Hair follicular keratinocyte (primary cell): ENCODE measurements around the genes SLC15A4, RAN, SFSWAP and PUS1.

DNA sequence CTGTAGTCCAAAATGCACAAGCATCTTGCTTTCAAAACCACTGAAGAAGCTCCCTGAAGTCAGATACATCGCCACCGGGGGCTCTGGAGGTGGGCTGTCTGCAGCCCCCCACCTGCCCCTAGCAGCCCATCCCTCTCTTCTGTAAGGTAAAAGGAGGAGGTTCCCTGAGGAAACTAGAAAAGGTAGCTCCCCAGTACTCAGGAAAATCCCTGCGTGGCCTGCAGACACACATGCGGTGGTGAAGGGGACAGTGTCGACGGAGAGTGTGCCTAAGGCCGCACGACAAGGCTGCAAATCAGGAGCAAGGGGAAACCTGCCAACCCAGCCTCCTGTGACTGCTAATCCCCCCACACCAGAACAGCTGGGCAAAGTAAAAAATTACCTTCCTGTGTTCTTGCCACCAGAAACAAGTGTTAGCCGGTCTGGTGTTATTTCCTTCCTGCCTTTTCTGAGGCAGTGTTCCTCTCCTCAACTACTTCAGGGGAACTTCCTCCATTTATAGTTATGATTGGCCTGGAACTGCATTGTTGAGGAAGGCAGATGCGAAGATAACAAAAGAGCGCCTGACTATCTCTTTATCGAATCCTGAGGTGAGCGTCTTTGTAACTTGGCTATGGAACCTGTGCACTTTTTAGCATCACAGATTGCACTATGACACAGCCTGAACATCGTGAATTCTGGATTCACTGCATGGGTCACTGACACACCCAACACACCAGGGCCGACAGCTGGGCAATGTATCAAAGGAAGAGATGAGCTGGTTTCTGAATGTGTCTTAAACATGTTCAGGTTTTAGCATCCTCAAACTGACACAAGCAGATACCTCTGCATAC lies 29.1 kb downstream of the SLC15A4 start:
- RAMPAGE, long total RNA = no peak

GRCh38 chr12:128796369-128797096 lies 27.2 kb downstream of the SLC15A4 start:
- RAMPAGE, long total RNA = no peak

DNA sequence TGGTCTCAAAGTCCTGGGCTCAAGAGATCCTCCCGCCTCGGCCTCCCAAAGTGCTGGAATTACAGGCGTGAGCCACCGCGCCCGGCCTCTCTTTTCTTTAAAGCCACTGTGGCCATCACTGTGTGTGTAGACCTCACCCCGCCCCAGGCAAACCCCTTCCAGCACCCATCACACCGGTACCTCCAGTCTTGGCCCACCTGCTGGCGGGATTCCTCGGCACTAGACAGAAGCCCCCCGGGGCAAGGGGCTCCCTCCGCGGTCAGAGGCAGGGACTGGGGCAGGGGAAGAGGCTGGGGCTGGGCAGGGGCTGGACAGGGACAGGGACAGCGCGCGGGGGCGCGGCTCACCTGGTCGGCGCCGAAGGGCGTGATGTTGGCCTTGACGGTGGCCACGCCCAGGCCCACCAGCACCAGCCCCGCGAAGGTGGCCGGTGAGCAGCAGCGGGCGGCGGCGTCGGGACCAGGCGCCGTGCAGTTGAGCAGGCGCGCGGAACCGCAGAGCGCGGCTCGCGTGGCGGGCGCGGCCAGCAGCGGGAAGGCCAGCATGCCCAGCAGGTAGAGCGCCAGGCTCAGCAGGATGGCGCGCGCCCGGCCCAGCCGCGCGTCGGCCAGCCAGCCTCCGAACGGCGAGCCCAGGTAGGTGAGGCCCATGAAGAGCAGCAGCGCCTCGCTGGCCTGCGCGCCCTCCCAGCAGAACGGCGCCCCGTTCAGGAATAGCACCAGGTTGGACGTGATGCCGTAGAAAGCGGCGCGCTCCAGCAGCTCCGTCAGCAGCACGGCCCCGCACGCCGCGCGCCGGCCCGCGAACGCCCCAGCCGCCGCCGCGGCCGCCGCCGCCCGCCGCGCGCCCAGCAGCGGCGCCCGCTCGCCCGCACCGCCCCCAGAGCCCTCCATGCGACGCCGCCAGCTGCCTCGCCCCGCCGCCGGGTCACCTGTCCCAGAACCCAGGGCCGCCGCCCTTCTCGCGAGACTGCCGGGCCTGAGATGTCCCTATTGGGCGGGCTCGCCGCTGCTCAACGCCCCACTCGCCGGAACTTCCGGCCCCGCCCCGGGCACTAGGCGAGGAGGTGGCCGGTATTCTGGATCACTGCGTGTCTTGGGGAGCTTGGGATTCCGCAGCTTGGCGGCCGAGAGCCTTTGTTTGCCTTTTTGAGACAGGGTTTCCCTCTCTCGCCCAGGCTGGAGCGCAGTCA lies at the start of gene SLC15A4:
SLC15A4 (minus strand) TSS at position 908 of the 1,192 bp plus-strand sequence.
- RAMPAGE, long total RNA = no peak

GRCh38 chr12:128870272-128870471 lies 16.9 kb downstream of the GLT1D1 start:
- RAMPAGE, long total RNA = no peak

GRCh38 chr12:129381775-129382084 lies 522.1 kb downstream of the TMEM132D start:
- RAMPAGE, long total RNA = no peak

- RAMPAGE, long total RNA = no peak
Measured at GRCh38 chr12:129821121-129821503, 82.7 kb downstream of the TMEM132D start.

- RAMPAGE, long total RNA = no peak
Measured at GRCh38 chr12:130086480-130087050, 75.7 kb upstream of the FZD10 start.

- RAMPAGE, long total RNA = no peak
Measured at GRCh38 chr12:130104507-130104924, 57.7 kb upstream of the FZD10 start.

- RAMPAGE, long total RNA = no peak
Measured at GRCh38 chr12:130801119-130801357, 38.0 kb downstream of the STX2 start.

DNA sequence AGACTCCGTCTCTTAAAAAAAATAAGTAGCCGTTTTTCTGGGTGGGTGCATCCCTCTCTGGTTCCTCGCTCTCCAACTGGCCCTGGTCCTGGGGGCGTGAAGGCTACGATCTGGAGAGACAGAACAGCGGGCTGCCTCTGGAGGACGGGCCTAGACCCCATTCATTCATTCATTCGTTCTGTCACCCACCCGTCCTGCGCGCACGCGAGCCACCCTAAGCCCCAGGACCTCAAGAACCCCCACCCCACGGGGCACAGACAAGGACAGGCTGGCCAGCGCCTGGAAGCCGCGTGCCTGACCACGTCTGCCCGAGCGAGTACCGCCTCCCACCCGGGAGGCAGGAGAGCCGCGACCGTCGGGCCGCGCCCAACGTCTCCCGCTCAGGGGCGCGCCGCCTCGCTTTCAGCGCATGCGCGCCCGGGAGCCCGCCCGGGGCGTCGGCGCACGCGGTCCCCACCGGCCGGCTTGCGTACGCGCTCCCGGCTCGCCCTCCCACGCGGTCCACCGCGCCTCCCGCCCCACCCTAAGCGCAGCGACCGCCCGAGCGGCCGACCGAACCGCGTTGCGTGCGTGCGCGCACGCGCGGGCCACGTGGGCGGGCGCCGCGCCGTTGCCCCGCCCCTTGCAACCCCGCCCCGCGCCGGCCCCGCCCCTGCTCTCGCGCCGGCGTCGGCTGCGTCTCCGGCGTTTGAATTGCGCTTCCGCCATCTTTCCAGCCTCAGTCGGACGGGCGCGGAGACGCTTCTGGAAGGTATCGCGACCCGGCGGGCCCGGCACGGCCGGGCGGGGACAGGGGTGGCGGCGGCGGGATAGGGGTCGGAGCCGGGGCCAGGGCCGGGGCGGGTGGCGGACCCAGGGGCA lies at the start of gene RAN:
RAN (plus strand) TSS at position 691 of the 861 bp plus-strand sequence.
- RAMPAGE, long total RNA = start-site peak on the plus strand centred at position 698 of the sequence, 87 bp wide, 1,219 and 388 reads in 2 replicates

DNA sequence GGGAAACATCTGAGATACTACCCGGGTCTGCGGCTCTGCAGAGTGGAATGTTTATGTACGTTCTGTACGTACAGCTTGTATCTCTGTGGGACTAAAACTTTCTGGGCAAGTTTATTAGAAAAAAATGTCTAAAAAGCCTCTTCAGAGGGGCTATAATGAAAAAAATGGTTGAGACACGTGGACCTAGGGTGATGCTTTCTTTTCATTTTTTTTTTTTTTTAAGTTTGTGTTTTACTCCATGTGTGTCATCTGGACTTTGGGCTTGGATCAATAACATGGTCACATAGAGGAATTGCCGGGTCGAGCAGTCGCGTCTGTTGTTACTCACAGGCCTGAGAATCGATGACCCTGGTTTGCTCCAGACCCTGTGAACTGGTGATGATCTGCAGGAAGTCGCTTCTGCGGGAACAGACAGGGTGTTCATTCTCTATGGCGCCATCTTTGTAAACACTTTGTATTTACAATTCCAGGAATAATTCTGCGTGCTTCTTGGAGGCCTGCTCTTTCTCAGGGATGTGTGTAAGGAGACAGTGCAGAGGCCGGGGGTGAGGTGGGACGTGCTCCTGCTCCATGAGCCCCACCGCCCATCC lies 58.5 kb downstream of the ADGRD1 start:
- RAMPAGE, long total RNA = no peak

GRCh38 chr12:131367485-131367920 lies 343.4 kb upstream of the SFSWAP start:
- RAMPAGE, long total RNA = no peak

DNA sequence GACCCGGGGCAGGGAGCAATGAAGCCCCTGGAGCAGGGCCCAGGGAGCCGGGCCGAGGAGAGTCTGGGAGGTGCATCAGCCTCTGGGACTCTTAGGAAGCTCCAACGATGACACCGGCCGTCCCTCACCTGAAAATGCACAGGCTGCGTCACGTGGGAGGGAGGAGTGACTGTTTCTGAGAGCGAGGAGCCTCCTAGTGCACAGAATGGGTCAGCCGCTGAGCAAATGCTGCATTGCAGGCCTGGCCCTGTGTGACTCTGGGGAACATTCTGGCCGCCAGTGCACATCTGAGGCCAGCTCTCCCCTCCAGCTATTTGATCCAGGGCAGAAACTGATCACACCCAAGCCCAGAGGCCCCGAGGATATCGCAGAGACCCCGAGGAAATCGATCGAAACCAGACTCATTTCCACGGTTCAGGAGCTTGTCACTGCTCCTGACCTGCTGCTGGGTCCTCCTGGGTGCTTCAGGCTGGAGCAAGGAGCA lies 236.5 kb upstream of the SFSWAP start:
- RAMPAGE, long total RNA = no peak

GRCh38 chr12:131710938-131712022 lies at the start of gene SFSWAP:
TSS of gene SFSWAP (plus strand) at chr12:131711090.
- RAMPAGE, long total RNA = no peak

GRCh38 chr12:131756361-131756699 lies 45.4 kb downstream of the SFSWAP start:
- RAMPAGE, long total RNA = no peak

DNA sequence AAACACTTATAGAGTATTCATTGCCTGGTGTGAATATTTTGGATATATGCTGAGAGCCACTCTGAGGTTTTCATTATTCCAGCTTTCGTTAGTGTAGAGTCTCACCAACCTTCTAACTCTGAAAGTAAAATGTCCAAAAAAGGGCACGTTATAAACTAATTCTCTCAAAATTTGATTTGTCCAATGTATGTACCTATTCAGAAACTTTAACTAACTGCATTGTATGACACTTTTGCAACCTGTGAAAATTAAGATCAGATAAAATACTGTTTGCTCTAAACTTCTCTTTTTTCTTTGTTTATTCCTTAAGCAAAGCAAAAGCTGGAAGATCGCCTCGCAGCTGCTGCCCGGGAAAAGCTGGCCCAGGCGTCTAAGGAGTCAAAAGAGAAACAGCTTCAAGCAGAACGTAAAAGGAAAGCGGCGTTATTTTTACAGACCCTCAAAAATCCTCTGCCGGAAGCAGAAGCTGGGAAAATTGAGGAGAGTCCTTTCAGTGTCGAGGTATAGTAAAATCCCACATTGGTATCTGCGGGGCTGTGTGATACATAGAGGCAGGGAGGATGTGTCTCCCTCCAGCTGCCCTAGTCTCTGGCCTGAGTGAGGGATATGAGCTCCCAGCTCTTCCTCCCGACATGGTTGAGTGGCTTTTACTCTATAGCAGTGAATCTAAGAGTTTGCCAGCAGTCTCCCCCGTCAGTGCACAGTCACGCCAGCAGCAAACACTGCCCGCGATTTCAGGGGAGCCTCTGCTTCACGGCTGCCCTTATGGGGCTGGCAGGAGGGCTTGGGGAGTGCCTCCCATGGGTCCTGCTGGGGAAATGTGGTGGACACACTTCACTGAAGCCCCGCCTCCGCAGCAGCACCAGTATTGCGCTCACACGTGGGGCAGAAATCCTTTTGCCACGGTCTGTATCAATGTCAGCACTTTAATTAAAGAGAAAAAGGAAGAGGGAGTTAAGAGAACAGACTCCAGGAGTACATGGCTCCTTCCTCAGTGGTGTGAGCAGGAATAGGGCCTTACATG lies 55.2 kb downstream of the SFSWAP start:
- RAMPAGE, long total RNA = no peak

- RAMPAGE, long total RNA = no peak
Measured at GRCh38 chr12:131927988-131928722, 921 bp upstream of the PUS1 start.

DNA sequence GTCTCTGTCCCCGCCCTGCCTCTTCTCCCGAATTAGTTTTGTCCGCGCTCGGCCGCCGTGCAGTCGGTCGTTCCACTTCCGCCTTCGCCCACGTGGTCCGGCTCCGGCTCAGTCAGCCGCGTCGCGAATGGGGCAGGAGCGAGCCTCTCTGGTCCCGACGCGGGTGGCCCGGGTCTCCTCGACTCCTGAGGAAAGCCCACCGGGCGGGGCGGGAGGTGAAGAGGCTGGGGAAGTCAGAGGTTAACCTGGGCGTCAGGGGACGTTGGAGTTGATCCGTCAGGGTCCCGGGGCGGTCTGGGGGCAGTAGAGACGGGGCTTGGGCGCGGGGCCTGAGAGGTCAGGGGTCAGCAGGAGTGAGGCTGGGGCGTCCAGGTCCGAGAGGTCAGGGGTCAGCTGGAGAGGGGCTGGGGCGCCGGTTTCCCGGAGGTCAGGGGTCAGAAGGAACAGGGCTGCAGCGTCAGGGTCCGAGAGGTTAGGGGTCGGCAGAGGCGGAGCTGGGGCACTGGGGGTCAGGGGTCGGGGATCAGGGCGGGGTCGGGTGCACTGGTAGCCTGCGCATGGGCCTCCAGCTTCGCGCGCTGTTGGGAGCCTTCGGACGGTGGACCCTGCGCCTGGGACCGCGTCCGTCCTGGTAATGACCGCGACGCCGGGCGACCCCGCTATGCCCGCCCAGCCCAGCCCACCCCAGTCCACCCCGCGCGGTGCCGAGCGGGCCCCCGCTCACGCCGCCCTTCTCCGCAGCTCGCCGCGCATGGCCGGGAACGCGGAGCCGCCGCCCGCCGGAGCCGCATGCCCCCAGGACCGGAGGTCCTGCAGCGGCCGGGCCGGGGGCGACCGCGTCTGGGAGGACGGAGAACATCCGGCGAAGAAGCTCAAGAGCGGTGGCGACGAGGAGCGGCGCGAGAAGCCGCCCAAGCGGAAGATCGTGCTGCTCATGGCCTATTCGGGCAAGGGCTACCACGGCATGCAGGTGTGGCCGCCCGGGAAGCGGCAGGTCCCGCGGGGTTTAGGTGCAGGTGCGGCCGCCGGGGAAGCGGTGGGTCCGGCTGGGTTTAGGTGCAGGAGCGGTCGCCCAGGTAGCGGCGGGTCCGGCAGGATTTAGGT lies at the start of gene PUS1:
PUS1 (plus strand) TSS at position 111 of the 1,104 bp plus-strand sequence.
- RAMPAGE, long total RNA = no peak

DNA sequence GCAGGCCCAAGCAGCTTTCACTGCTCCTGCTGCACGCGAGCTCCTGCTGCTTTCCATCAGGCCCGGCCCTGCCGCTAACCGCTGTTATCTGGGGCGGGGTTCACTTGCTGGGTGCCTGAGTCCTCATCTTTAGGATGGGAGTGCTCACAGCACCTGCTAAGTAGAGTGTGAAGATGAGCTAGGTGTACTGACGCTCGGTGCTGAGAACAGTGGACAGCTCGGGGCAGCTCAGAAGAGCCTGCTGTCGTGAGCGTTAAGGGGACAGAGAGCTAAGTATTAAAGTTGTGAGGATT lies 1.1 kb downstream of the PUS1 start:
- RAMPAGE, long total RNA = no peak

DNA sequence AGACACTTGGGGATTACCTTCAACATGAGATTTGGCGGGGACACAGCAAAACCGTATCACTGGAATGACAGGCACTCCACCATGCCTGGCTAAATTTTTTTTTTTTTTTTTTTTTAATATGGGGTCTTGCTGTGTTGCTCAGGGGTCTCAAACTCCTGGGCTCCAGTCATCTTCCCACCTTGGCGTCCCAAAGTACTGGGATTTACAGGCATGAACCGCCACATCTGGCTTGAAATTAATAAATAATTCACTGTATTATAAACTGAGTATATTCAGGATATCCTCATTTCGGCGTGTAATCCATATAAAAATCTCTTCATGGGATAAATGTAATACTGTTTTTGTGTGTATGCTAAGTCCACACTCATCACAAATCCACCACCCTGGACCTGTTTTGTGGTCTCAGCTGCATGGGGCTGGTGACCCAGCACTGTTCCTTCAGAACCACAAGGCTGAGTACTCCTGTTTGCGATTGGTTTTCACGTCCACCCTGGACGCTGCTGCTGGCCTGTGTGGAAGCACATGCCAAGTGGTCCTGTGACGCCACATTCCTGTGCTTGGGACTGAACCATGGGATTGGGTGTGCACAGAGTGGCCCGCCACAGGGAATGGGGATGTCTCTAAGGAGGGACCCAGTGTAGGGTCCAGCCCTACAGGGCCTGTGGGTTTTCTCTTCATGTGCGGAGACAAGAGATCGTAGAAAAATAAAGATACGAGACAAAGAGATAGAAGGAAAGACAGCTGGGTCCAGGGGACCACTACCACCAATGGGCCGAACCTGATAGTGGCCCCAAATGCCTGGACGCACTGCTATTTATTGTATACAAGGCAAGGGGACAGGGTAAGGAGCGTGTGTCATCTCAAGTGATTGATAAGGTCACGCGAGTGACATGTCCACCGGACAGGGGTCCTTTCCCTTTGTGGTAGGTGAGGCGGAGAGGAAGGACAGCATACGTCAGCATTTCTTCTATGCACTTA lies 4.3 kb downstream of the PUS1 start:
- RAMPAGE, long total RNA = no peak